MCF 10A (cell line): ENCODE measurements around the gene OR5AC2.

- PRO-cap: no peak
- RRBS: 2% methylated on average over 10 of the region's 22 CpGs
Observed at GRCh38 chr3:97821310-97821728, 492 bp upstream of the CRYBG3 start.

DNA sequence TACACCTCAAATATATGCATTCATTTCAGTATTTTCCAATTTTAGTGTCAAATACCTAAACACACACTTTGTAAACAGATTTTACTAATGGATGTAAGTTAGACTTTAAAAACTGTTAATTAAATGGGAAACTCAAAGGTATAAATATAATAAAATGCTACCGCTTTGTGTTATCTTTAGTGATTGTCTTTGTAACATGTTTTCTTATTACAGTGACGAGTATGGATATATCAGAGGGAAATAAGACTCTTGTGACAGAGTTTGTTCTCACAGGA, at the start of gene OR5AC2:
Gene OR5AC2, plus strand, starts transcription at position 222 of the 275 bp plus-strand sequence.
- PRO-cap: no peak
- RRBS: no CpG with 5 or more reads among the region's 2 CpGs

- PRO-cap: no peak
Observed at GRCh38 chr3:98427901-98428273, 35.1 kb upstream of the OR5K1 start.

DNA sequence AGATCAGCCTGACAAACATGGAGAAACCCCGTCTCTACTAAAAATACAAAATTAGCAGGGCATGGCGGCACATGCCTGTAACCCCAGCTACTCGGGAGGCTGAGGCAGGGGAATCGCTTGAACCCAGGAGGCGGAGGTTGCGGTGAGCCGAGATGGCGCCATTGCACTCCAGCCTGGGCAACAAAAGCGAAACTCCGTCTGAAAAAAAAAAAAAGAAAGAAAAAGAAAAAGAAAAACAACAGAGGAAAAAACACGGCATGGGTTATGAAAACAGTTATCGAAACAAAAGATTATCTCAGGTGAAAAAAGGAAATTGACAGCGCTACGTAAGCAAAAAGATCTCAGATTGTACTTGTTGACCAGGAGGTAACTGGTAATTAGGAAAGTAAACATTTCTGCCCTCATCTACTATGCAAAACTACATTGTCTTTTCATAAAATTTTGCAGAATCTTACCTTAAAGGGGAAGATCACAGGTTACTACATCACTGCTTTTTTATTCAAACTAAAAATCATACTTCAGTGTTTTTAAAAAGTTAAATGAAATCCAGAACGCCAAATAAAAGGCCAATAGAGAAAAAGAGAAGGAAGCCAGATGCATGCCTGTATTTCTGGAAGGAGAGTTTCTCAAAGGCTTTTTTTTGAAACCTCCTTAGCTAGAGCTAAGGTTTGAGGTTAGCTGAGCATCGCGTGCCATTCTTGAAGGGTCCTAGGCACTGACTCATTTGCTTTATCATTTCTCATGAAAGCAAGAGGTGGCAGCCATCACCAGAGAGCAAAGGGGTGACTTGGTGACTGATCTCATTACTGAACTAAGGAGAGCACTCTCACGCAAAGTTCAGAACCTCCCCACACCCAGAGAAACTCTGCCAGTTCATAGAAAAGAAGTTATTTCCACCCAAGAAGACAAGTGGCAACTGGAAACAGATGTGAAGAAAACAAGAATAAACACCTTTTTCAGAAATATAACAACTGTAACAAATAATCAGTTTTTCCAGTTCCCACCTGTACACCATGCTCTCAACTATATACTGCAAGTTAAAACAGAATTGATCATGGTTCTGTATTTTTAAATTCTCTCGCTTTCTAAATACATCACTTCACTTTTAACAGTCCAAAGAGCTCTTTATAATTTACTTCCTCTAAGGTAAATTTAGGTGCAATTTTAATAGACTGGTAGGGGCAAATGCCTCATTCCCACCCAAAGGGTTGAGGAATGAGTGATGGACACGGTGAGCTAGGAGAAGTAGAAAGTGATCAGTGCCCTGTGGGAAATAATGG, 24.3 kb downstream of the GPR15 start:
- PRO-cap: no peak
- RRBS: no CpG with 5 or more reads among the region's 20 CpGs

- PRO-cap: no peak
- RRBS: no CpG with 5 or more reads among the region's 8 CpGs
Observed at GRCh38 chr3:98564340-98565085, 28.9 kb downstream of the CPOX start.

DNA sequence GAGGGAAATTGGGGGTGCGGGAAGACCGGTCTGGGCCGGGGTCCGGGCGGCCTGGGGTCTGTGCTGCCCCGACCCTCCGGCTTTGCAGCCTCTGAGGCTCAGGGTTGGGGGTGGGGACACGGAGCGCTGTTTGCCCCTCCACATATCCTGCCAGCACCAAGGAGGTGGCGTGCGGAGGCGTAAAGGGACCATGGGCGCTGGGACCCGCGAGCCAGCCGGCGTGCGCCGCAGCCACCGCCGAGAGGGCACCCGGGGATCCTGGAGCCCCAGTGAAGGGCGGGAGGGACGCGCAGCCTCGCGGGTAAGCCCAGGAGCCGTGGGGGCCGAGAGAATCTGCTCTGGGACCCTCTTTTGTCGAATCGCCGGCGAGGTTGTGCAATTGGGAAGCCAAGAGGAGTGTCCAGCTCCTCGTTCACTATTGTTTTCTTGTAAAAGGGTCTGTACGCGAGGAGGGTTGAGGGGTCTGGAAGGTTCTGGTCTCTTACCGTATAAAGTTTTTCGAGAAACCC, 30.1 kb upstream of the ST3GAL6 start:
- PRO-cap: no peak
- RRBS: no CpG with 5 or more reads among the region's 38 CpGs

- PRO-cap: no peak
- RRBS: no CpG with 5 or more reads among the region's 3 CpGs
Observed at GRCh38 chr3:98833522-98834335, 67.8 kb downstream of the DCBLD2 start.

GRCh38 chr3:99550038-99550351, 88.4 kb upstream of the COL8A1 start:
- PRO-cap: no peak
- RRBS: no CpG with 5 or more reads among the region's 2 CpGs

DNA sequence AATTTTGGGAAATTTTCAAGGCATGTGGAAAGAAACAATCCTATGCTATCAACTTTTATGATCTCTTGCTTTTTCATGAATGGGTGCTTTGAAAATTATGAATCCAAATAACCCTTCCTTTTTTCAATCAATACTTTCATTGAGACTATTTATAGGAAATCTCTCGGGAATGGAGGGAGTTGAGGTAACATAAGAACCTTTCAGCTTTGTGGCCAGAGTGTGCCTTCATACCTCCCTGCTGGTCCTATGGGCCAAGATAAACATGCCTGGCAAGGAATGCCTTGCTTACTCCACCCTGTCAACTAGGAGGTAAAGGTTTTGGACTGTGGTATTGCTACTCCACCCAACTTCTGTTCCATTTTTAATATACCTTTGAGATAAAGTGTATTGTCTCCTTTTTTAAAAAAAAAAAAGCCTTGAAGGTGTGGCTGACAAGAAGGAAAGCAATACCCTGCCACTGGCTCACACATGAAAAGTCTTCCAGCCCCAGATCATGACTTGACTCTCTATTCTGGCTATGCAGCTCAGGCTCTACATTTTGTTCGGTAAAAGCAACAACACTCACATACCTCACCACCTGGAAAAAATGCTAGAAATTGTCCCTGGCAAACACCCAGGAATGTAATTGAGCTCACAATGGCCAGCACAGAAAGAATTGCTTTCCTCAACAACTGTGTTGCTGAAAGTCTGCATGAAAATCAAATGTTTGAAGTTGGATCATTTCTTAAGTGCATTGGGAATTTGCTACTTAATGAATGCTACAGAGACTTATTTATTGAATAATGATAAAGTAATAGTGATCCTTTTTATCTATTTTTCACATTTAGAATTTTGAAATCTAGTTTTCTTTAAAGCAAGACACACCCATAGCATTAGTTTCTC, 35.9 kb downstream of the COL8A1 start:
- PRO-cap: bidirectional peak, plus-strand start at position 497 of the sequence, minus-strand start at position 513 of the sequence
- RRBS: no CpG with 5 or more reads among the region's 2 CpGs

DNA sequence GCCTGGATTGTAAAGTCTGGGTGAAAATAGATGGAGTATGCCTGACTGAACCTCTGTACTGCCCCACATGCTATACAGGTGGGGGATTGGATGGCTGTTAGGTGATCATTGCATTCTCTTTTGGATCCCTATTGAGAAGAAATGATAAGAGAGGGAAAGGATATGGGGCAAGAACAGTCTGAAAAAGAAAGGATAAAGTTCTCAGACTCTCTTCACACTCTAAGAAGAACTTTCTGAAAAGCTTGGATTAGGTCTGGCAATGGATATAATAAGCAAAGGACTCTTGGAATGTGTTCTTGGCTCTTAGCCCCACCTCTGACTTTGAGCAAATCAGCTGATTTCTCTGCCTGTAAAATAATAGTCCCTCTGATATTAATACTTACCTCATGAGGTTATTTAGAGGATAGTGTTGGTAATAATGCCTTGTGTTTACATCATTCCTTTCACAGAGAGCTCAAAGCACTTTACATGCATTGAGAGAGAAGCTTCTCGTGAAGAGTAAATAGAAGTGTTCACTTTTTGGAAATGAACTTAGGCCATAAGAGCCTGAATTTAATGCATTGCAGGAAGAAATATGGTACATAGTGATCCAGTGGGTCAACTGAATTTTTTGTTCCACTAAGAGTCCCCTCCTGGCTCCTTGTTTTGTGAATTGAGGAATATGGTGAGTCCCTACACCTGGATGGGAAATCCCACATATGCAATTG, 147.3 kb downstream of the FILIP1L start:
- PRO-cap: no peak
- RRBS: no CpG with 5 or more reads among the region's 1 CpG

DNA sequence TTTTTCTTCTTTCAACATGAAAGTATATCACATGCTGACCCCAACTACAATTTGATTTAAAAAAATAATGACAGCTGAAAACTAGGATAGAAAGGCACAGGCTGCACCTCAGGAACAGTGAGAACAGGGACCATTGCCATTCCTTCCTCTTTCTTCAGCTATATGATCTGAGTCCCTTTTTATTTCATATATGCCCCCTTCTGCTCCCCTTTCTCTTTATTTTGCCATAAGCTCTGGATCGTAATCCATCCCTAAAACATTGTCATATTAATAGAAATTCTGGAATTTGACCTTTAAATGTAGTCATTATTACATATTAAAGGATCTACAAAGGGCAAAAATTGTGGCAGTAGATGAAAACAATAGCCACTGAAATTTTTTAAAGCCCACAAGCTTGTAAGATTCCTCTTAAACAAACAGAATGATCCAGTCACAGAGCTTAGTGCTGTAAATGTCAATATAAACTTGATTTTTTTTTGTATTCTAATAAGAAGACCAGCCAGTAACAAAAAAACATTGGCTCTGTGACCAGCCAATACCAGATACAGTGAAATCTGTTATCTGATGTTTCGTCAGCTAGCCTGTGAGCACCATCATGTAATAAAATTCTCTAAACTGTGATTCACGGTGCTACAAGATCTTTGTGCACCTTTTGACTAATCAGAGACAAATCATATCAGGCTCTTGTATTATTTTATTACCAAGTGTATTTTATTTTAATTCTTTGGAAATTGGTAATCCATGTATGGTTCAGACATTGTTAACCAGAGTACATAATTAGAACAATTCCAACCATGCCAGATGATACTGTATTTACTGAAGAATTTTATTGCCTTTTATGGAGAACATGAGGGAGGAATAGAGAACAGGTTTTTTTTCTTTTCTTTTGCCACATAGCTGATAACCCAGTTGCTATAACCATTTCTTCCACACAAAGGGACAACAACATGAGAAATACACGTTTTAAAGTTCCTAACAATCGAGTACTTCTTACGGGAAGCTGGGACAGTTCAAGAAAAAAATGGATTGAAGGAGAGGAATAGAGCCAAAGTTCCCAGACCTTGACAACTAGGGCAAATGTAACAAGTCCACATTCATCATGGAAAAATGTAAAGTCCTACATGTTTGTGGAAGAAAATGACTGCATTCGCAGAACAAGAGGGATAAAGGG, 72.1 kb downstream of the FILIP1L start:
- PRO-cap: bidirectional peak, plus-strand start at position 630 of the sequence, minus-strand start at position 549 of the sequence
- RRBS: no CpG with 5 or more reads among the region's 7 CpGs

- PRO-cap: no peak
- RRBS: no CpG with 5 or more reads among the region's 7 CpGs
Observed at GRCh38 chr3:100352532-100353231, 18.1 kb downstream of the NIT2 start.

DNA sequence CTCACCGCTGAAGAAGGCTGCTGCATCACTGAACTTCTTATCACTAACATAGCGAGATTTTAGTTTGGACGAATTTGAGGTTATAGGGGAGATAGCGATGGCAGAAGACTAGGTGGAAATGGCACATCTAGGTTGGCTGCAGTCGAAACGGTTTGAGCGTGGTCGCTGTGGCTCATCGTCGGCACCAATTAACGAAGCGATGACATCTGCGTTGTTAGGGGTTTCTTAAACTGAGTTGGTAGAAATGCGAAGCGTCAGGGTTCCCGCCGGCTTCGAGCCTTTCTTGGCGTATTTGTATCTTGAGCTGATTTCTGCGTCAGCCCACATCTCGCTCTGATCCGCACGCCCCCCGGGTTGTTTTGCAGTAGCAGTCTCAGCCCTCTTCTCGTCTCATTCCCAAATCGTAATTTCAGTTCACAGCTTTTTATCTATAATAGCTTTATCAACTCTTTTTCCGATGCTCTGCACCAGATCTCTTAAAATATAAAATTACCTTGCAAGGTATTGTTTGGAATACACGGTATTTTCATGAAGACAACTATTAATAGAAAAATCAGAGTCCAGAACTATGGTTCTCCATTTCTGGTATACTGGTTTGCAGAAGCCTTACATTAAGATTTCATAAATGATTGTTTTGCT, 442 bp downstream of the LNP1 start:
- PRO-cap: bidirectional peak, plus-strand start at position 319 of the sequence, minus-strand start at position 294 of the sequence
- RRBS: 2% methylated on average over 7 of the region's 28 CpGs

- PRO-cap: no peak
- RRBS: no CpG with 5 or more reads among the region's 2 CpGs
Observed at GRCh38 chr3:100613993-100614507, 4.6 kb downstream of the ADGRG7 start.

DNA sequence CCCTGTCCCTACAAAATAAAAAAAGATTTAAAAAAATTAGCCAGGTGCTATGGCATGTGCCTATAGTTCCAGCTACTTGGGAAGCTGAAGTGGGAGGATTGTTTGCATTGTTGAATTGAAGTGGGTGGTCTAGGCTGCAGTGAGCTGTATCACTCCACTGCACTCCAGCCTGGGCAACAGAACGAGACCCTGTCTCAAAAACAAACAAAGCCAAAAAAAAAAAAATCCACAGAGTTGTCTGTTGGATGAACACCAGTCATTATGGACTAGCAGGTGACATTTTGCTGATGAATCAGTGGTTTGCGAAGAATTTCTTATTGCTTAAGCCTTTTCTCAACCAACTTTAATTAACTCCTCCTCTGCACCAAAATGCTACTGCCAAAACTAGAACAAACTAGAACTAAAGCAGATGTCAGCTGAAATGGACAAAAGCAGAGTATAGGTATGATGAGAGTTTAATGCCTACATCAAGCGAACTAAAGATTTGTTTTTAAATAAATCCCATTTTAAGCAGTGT, 28.6 kb downstream of the TFG start:
- PRO-cap: no peak
- RRBS: no CpG with 5 or more reads among the region's 3 CpGs

GRCh38 chr3:101680757-101681225, 3.9 kb upstream of the ZBTB11 start:
- PRO-cap: no peak
- RRBS: no CpG with 5 or more reads among the region's 5 CpGs

DNA sequence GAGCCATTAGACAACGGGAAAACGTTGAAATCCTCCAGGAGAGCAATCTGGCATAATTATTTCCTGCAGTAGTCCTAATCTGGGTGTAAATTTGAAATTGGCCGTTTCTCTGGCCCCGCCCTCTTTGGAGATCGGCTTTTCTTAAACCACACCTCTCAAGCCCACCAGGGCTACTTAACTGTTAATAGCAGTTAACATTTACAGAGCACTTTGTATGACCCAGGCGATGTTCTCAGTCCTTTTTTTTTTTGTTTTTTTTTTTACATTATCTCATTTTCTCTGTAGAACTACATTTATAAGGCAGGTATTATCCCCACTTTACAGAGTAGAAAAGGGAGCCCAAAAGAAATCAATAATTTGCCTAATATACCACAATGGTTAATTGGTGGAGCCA, 1.2 kb downstream of the CEP97 start:
- PRO-cap: no peak
- RRBS: no CpG with 5 or more reads among the region's 6 CpGs

- PRO-cap: no peak
- RRBS: no CpG with 5 or more reads among the region's 3 CpGs
Observed at GRCh38 chr3:101780573-101781102, 1.6 kb downstream of the NXPE3 start.

GRCh38 chr3:101853484-101854020, 4.2 kb downstream of the NFKBIZ start:
- PRO-cap: no peak
- RRBS: no CpG with 5 or more reads among the region's 5 CpGs

DNA sequence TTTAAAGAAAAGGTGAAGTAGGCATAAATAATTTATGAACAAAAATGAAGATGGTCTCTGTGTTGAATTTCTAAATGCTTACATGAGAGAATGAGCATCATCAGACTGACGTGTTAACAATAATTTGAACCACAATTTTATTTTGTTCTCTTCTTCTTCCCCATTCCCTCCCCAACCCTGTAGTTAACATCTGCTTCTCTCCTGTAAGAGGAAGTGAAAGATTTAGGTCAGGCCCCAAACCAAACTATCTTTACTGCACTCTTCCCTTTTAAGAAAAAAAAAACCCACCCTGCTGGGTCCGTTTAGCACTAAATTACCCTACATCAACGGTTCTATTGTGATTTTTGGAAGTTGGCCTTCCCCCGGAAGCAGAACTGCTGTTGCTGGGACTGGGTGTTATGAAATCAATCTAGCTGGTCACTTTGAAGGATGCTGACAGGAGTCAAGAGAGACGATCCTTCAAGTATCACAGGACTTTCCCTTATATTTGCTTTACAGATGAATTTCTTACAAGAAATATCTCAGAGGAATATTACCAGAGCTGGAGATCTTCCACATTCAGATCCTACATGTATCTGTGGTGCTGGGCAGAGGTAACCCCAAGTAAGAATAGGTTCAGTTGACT, 49.5 kb downstream of the NFKBIZ start:
- PRO-cap: no peak
- RRBS: no CpG with 5 or more reads among the region's 5 CpGs